H9 (cell line): ENCODE measurements around a stretch of chr1.

DNA sequence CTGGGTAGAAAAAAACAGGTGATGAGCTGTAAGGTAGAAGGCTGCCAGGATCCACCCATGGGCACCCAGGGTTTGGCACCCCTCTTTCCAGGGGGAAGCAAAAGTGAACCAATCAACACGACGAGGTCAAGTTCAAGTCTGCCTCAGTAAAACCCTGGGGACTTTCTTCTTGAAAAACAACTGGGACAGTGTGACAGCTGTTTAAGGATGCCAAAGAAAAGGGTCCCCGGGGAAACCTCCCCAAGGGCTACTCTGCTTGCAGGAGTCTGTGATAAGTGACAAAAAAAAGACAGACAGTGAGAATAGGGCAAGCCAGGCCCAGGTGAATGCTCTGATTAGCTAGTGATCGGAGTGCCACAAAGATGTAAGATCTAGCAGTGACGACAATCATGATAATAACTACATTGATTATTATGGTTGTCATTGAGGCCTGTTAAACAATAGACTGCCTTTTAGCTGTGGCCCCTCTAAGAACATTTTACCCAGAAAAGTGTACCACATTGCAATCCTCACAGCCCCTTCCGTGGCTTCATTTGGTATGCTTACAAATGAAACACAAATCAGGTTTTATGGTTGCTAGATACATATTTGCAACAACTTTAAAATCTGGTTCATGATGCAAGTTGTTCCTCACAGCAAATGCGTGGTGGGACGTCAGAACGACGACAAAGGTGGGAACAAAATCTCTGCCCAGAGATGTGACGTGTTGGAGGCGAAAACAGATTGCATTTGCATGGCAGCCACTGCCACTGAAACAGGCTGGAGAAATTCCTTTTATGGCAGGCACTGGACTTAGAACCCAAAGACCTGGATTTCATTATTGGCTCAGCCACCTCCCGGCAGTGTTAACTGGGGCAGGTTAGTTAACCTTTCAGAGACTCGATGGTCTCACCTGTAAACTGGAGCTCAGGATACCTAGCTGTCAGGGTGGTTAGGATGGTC is 58.8 kb upstream of the TARBP1 start:
- PRO-cap: no peak

DNA sequence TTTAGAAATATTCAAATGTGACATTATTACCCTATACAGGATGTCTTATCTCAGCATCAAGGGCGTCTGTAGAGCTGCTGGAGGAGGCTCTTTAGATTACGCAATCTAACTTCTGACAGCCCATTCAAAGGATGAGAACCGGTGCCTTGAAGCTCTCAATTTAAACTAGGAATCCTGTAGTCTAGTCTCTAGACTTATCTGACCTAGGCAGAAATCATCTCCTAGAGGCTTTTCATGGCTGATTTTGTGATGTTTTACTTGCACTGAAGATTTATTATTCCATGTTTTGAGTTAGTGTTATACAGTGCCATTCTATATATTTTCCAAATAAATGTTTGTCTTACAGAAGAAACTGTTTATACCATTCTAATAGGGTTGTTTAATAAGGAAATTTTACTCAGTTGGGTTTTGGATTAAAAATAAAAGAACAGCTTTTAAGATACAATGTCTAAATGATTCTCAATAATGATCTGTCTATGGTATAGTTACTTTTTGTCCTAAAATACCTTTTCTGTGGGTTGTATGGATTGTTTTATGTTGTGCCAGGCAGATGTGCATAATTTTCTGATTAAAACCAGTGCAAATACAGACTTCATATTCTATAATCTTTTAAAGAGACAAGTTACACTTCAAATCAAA is 8.1 kb downstream of the IRF2BP2 start:
- PRO-cap: no peak

- PRO-cap: no peak
These were observed 6.1 kb downstream of the IRF2BP2 start for GRCh38 chr1:234603771-234604409.

DNA sequence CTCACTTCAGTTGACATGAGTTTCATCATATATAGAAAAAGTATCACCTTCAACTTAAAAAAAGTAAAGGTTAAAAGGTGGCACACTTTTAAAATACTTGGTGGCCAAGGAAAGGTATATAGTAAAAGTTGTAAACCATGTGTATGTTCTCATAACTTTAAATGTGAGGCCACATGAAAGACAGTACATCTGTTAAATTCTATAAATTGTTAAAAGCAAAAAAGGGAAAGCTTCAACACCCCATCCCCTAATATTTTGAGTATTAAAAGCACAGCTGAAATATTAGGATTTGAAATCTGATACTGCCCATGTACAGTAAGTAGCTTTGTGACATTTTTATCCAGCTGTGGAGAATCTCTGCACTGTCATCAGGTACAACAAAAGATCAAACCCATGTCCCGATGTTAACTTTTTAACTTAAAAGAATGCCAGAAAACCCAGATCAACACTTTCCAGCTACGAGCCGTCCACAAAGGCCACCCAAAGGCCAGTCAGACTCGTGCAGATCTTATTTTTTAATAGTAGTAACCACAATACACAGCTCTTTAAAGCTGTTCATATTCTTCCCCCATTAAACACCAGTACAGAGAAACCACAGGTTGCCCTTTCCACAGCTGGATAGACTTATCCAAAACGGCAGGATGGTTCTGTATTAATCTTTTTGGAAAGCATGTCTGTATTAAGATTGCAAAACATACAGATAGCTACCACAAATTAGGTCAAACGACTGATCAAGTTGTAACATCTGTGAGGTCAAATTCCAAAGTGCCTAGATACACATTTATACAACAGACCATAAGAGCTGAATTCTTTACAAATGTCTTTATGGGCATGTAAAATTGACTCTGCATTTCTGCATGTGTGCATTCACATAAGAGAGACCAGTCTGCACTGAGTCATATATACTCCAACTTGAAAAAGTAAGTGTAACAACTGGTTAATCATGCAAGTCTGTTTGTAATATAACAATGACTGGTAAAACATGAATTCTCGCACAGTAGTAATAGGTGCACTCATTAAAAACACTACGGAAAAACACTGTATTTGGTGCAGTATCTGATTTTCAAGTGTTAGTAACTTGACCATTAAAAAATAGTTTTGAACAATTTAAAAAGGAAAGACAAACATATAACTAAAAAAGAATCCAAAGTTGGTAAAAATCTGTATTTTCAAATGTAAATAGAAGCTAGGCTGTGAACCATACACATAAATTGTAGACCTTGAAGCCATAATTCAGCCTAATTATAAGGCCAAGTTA is 5.1 kb downstream of the IRF2BP2 start:
- PRO-cap: no peak

- PRO-cap: no peak
These were observed 11.6 kb upstream of the IRF2BP2 start for GRCh38 chr1:234621399-234622089.

- PRO-cap: unidirectional peak, minus-strand start at chr1:234676348
These were observed 66.1 kb upstream of the IRF2BP2 start for GRCh38 chr1:234675949-234676690.

- PRO-cap: no peak
These were observed 103.1 kb upstream of the IRF2BP2 start for GRCh38 chr1:234712956-234713502.

GRCh38 chr1:234746642-234747086 is 136.7 kb upstream of the IRF2BP2 start:
- PRO-cap: no peak

GRCh38 chr1:234770064-234770665 is 160.2 kb upstream of the IRF2BP2 start:
- PRO-cap: no peak

- PRO-cap: no peak
These were observed 253.5 kb upstream of the IRF2BP2 start for GRCh38 chr1:234863462-234863959.

DNA sequence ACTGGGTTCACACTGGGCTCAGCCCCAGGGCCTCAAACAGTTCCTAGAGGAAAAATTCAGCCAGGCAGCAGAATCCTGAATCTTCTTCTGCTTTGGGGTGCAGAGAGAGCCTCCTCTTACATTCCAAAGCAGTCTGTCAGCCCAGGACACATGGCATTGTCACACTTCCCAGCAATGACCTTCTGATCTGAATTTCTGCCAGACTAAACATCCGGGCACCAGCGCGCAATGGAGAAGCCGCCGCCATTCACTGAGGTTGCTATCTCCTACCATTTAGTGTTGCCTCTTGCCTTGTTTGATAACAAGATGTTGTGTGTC is 229.2 kb downstream of the TOMM20 start:
- PRO-cap: no peak

- PRO-cap: no peak
These were observed 215.8 kb downstream of the TOMM20 start for GRCh38 chr1:234912681-234913469.

- PRO-cap: no peak
These were observed 201.8 kb downstream of the TOMM20 start for GRCh38 chr1:234926804-234927368.

DNA sequence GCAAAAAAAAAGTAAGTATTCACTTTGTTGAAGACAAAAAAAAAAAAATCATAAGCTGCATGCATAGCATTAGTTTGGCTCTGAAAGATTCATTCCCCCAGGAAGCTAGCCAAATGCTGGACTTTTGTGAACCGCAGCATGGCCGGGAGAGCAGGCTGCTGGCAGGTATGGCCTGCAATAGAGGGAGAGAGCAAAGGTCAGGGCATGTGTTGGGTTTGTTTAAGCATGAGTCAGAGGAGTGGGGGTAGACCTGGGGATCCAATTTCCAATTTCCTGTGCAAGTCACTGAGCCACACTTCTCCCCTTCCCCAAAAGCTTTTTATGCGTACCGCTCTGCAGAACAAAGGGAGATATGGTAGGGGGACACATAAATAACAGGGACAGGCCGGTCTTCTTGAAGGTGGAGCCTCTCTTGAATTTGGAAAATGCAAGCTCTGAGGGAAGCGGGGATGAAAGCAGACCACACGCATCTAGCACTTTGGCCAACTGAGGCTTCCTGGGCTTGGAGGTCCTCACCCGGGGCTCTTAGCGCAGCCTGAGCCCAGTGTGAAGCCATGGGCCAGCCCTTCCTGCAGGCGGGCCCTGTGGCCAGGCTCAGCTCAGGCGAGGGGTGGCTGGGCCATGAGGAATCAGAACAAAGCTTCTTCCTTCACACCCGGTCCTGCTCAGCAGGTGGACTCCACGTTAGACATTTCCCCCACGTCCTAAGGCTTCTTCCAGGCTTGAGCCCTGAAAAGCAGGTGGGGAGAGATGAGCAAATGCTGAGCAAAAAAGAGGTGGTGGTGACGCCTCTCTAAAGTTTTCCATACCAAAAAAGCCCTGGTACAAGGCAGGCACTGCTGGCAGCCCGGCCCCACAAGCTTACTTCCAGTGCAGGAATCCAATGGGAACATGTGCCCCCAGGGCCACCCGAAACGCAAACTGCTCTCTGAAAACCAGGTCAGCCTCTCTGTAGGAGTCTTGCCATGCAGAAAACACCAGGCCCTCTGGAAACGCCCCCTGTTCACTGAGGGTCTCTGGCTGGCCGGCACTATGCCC is 171.0 kb downstream of the TOMM20 start:
- PRO-cap: bidirectional peak, plus-strand start at position 348 of the sequence, minus-strand start at position 179 of the sequence; unidirectional peak, plus-strand start at position 632 of the sequence

GRCh38 chr1:234979919-234980282 is 148.7 kb downstream of the TOMM20 start:
- PRO-cap: no peak

DNA sequence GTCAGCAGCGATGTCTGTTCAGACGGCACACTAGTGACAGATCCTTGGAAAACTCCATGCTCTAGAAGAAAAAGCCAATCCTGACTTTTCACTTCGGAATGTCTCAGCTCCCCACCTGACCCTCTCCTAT is 148.5 kb downstream of the TOMM20 start:
- PRO-cap: no peak

DNA sequence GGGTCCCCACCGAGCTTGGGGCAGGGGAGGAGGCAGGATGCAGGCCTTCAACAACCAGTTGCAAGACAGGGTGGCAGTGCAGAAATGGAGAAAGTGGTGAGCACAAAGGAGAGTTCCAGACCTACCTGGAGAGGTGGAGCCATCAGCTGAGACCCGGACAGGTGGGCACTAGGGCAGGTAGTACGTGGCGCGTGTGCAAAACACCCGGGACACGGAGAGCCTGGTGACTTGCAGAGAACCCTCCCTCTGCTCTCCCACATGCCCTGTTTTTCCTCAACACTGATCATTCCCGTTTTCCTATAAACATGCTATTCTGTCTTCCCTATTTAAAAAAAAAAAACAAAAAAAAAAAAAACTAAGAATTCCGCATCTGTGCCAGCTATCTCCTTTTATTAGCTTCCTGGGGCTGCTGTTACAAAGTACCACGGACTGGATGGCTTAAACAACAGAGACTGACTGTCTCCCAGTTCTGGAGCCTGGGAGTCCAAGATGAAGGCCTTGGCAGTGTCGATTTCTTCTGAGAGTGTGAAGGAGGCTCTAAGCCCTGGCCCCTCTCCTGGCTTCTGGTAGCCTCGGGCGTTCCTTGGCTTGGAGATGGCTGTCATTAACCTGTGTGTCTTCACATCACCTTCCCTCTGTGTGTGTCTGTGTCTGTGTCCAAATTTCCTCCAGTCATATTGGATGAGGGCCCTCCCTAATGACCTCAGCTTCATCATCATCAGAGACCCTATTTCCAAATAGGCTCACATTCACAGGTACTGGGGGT is 138.6 kb downstream of the TOMM20 start:
- PRO-cap: no peak

GRCh38 chr1:235034760-235035317 is 93.8 kb downstream of the TOMM20 start:
- PRO-cap: no peak

DNA sequence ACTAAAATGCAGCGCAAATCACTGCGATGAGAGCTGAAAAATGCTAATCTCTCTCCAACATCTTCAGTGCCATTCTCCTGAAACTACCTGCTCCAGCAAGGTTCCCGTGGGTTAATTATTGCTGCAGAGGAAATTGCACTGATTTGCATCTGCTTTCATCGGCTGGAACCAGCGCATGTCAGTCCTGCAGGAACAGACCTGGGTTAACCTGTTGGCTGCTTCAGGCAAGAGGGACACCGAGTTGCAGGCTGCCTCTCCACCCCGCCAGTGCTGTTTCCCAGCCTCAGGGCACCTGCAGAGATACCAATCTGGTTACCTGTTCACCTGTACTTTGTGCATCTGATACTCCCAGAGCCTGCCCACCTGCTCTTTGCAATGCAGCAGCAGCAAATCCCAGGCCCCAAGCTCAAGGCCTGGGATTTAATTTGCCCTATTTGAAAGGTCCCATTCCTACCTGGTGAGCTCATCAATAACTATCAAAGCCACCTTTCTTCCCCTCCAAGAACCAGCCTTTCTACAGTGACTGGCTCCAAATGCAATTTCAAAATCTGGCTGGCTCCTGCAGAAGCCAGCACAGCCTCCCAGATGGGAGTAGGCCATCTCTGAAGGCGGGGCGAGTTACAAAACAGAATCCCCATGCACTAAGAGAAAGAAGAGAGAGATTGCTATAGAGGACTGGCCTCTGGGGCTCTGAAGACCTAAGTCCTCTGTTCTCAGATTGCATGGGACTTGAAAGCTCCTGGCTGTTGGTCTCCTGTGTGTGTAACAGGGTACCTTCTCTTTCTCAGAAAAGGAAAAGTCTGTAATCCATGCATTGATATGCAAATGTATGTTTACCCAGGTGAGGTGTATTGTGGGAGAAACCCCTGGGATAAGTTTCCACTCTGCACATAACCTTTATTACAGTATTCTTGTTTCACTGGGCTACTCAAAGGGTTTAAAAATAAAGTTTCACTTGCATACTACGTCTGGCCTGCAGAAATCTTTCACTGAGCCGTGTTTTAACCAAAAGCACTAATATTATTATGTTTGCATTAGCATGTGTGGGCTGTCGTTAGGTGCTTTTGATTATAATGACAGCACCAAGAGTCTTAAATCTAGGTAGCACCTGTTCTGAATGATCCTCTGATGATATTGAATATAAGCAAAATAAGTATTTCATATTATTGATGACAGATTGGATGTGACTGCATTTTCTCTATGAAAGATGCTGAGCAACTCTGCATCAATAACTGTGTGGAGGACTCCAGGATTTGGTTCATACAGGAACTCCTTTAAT is 67.6 kb downstream of the TOMM20 start:
- PRO-cap: bidirectional peak, plus-strand start at position 511 of the sequence, minus-strand start at position 263 of the sequence; bidirectional peak, plus-strand start at position 900 of the sequence, minus-strand start at position 764 of the sequence

DNA sequence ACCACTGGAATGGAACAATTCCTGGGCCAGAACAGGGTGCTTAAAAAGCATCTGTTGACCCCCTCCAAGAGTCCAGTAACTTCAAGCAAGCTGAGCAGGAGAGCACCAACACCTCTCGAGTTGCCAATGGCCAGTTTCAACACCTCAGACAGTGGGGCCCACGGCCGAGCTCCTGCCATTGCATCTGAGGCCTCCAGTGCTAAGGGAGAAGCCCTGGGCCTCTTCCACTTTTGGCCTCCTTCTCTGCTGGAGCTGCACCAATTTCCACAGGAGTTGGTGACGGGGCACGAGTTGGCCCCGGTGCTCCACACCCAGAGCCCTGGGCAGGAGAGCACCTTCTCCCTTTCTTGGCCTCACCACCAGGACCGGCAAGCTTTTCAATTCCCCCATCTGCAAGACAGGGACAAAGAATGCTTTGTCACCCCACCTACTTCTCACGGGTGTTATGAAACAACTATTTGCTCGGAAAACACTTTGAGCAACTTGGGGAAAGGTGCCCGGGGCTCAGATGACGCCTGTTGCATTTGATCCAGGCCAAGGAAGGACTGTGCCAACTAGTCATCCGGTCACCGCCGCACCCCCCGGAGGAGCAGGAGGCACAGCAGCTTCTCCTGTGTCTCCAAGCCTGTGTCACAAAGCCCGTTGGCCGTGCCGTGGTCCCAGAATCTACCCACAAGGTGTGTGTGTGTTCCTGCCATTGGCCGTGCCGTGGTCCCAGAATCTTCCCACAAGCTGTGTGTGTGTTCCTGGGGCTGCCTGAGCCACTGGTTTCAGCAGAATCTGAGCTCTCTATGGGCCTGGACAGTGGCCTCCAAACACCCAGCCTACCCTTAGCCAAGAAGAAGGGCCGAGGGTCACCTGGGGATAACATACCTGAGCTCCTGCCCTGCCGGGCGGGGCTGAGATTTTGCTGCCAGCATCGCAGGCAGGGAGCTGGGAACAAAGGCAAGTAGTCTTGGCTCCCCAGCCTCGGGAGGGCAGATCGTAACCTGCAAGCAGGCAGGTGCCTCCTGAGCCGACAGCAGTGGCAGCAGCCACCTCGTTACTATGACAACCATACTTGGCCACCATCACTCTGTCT is 55.1 kb downstream of the TOMM20 start:
- PRO-cap: no peak